ENCODE measurements around a stretch of chr1.

DNA sequence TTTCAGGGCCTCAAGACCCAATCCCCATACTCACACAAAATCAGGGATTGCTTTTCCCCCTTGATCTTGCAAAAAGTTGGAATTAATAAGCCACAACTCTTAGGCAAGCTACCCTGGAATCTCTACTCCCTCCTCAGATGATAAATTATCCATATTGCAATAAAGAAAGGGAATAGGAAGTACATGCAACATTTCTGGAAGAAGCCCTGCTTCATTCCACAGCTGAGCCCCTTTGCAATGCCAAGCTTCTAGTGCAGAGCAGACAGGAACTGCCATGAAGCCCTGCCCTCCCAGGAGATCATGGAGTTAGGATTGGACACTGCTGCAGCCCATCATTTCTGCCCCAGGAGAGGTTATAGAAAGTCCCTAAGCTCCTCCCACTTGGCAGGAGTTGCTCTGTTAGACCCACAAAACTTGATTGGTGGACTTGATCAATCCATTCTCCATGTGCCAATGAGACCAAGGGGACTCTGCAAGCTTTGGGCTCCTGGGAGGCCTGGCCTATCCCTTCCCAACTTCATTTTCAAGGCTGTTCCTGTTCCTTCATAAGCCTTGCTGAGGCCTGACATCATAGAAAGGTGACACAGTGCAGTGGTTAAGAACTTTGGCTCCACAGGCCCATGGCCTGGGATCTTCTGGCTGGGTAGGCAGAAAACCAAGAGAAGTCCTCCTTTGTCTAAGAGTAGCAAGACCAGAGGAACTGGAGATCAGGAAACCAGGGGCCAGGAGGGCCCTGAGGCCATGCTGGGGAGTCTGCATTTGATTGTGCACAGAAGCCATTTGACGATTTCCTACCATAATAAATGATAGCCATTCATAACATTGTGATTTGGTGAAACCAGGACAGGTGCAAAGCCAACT is 1.3 kb upstream of the LAPTM5 start:
- RRBS = no CpG with 5 or more reads among the region's 1 CpG

DNA sequence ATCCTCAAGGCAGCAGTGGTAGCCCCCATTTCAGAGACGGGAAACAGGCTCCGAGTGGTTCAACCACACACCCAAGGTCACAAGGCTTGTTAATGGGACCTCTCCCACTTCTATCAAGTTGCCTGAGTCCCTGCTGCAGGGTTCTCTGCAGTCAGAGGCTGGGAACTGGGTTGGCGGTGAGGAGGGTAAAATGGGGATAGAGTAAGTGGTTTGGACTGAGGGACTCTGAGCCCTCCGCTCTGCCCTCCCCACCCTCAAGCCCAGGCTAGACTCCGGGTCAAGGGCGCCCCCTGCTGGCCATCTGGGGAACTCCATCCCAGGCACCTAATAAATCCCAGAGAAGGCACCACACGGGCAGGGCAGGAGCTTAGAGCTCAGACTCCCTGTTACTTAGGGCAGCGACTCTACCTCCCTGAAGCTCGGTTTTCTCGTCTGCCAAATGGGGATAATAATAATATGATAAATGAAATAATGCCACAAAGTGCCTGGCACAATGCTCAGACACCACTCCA is 22.0 kb upstream of the LAPTM5 start:
- RRBS = no CpG with 5 or more reads among the region's 10 CpGs

GRCh38 chr1:30786250-30787094 is 28.9 kb upstream of the LAPTM5 start:
- RRBS = no CpG with 5 or more reads among the region's 16 CpGs

- RRBS = no CpG with 5 or more reads among the region's 28 CpGs
Observed at GRCh38 chr1:30876323-30877330, 31.9 kb downstream of the SDC3 start.

GRCh38 chr1:30907900-30908160 is 728 bp downstream of the SDC3 start:
- RRBS = 3% methylated on average over 12 of the region's 21 CpGs

DNA sequence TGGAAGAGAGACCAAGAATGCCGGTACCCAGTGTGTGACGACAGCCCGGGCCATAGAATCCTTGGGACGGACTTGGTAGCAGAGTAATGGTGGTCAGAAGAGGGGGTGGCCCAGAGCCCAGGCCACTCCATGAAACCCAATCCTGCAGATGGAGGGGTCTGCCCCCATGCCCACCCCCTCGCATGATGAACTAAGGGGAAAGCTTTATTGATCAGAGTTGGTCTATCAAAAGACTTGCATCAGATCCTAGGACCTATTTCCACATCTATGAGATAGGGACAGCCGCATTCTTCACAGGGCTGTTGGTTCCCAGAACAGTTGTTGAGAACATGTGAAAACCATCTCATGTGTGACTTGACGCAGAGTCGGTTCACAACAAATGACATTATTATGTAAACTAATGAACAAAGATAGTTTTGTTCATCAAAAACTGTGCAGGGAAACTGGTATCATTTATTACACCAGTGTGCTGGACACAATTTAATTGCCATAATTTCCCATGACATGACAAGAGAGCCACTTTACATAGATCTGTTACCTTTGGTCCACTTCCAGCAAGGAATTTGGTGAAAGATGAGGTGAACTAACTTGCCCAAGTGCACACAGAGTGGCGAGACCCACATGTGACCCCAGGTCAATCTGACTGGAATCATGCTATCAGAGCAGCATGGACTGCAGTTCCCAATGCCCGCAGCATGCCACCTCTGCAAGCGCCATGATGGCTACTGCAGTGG is 21.6 kb upstream of the SDC3 start:
- RRBS = no CpG with 5 or more reads among the region's 11 CpGs

GRCh38 chr1:30932785-30933207 is 24.2 kb upstream of the SDC3 start:
- RRBS = no CpG with 5 or more reads among the region's 5 CpGs

DNA sequence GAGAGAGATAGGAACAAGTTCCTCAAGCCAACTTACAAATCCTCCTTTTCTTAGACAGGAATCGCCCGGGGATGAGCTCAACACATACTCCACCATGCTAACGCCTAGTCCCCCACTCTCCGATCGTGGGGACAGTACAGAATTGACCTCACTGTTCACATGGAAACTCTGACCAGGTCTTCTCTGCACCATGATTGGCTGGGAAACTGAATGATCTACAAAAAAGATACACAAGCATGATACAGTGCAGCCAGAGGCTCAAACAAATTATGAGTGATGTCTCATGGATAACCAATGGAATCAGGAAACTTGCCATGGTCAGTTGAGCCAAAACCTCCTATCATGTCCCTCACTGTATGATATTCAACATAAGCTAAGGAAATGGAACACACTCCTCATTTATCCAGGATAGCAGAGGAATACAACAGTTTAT is 59.7 kb downstream of the PUM1 start:
- RRBS = no CpG with 5 or more reads among the region's 5 CpGs

- RRBS = no CpG with 5 or more reads among the region's 2 CpGs
Observed at GRCh38 chr1:31024638-31025140, 40.8 kb downstream of the PUM1 start.

DNA sequence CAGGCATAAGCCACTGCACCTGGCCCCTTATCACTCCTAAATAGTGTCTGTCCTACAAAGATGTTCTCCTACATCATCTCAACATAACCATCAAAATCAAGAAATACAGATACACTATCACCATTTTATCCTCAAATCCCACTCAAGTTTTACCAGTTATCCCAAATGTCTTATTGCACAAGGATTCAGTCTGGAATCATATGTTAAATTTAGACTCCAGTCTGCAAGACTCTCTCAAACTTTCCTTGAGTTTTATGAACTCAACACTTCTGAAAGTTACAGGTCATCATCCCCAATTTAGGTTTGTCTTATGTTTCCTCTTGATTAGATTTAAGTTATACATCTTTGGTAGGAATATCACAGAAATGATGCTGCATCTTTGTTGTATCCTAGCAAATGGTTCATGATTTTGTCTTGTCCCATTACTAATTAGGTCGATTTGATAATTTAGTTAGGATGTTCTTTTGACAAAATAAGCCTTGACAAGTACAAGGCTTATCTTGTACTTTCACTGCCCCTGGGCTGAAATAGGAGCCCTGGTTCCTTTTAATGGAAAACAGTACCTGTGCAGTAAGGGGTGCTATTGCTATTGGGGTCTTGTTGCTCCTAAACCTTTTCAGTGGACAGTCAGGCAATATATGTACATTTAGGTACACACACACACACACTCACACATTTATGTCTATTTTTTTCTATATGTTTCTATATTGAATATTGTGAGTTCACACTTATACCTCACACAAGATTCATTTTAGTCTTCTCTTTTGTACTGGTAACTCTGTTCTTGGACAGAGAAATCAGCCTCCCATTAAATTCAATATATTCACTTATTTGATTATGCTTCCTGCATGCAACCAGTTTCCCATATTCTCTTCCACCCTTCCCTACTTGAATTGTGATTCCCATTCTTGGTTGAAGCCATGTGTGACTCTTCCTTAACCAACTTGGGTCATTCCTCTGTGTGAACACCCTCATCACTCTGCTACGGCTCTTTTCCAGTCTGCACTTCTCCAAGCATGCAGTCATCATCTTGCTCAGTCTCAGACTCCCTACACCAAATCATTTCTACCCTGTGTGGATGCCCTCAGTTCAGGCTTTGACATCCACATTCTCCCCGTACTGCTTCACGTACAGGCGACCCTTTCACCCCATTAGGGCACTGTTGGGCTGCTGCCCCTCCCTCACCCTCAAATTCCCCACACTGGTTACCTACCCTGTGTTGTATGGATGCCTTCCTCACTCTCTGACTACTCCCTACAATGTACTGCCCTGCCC is 10.6 kb downstream of the SNRNP40 start:
- RRBS = no CpG with 5 or more reads among the region's 5 CpGs

- RRBS = no CpG with 5 or more reads among the region's 3 CpGs
Observed at GRCh38 chr1:31364441-31365195, 8.3 kb downstream of the FABP3 start.

DNA sequence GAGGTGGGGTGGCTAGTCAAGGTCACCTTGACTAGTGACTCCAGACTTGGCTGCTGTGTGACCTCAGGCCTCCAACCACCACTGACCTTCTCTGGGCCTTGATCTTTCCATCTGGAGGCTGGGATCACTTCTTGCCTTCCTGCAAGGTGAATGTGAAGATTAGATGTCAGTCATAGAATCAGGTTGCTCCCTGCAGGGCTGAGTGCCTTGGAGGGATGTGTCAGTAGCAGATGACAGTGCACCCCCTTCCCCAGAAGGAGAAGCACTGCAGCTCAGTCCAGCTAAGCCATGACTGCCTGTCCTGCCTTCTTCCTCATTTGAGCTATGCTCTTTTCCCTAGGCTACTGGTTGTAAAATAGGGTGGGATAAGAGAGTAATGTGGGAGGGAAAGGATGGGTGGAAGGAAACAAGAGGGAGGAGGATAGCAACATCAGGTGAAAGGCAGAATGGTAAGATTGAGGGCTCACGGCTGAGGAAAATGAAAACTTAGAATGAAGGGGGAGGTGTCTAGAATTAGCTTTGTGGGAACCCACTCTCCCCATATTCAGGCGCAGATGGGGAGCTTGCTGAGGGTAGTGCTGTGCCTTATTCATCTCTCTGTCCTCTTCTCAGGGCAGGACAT is 11.1 kb upstream of the FABP3 start:
- RRBS = no CpG with 5 or more reads among the region's 2 CpGs

- RRBS = no CpG with 5 or more reads among the region's 2 CpGs
Observed at GRCh38 chr1:31384486-31384881, 11.6 kb upstream of the FABP3 start.

DNA sequence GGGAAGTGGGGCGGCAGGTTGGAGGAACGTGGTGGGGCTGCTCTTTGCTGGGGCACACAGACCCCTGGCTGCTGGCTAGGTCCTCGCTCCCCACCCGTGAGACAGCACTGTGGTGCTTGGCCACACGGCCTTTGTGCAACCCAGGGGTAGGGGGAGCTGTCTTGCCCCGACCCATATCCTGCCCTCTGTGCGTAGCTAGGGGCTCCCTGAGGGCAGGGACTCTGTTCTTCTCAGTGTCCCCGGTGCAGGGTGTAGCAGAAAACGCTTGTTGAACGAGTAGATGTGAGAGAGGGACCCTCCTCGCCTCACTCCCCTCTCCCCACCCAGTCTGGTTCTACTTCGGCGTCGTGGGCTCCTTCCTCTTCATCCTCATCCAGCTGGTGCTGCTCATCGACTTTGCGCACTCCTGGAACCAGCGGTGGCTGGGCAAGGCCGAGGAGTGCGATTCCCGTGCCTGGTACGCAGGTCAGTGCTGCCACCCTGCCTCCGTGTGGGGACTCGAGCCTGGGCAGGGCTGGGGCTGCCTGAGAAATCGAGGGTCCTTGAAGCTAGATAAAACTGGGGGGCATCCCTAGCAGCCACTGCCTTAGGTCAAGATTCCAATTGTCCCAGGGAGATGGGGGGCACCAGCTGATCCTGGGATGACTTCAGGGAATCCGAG is 12.6 kb downstream of the SERINC2 start:
- RRBS = no CpG with 5 or more reads among the region's 25 CpGs

DNA sequence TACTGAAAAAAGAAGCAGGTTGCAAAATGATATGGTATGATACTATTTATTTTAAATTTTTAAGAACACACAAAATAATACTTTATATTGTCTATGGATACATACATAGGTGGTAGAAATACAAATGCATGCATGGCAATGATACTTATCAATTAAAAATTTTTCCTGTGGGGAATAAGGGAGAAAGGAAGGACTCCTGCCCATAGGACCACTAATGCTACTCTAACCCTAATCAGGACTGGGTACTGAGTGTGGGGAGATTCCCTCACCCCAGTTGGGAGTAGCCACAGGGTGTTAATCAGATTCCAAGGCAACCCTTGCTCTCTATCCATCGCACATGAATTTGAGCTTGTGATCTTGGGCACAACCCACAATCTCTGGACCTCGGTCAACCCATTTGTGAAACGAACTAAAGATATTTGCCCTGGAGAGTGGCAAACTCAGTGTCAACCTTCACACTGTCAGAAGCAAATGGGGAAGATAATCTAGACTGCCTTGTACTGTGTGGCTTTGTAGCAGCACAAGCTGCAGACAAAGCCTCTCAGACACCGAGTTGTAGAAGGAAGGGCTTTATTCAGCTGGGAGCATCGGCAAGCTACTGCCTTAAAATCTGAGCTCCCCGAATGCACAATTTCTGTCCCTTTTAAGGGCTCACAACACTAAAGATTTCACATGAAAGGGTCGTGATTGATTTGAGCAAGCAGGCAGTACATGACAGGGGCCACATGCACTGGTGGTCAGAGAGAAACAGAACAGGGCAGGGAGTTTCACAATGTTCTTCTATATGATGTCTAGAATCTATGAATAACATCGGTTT is 69.6 kb downstream of the SERINC2 start:
- RRBS = no CpG with 5 or more reads among the region's 8 CpGs

DNA sequence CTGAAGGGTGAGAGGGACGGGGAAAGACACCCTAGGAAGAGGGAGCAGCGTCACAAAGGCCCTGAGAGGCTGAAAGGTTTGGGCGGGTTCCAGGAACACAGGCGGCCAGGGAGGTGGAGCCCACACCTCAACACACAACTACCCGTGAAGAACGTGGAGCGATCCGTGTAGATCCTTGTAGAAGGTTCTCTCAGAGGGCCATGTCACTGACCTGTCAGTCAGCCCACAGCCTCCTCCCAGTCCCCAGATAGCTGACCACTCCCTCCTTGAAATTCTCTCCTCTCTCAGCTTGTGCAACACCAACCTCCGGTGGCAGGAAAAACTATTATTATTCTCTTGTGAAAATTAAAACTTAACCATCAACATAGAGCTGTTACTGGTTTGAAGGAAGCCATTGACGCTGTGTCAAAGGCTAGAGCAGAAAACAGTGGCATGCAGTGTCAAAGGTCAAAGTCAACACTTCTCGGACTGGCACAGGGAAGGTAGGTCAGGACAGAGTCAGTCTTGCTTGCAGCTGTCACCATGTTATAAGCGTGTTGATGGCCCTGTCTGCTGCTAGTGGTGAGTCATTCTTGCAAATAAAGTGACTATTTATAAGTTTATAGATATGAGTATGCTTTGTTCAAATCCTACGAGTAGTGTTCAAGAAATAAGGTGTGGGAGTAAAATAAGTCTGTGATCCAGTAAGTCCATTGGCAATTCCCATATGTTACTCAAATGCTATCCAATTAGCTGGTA is 26.7 kb upstream of the TINAGL1 start:
- RRBS = no CpG with 5 or more reads among the region's 13 CpGs

GRCh38 chr1:31577178-31578392 is 1.3 kb downstream of the TINAGL1 start:
- RRBS = no CpG with 5 or more reads among the region's 28 CpGs

DNA sequence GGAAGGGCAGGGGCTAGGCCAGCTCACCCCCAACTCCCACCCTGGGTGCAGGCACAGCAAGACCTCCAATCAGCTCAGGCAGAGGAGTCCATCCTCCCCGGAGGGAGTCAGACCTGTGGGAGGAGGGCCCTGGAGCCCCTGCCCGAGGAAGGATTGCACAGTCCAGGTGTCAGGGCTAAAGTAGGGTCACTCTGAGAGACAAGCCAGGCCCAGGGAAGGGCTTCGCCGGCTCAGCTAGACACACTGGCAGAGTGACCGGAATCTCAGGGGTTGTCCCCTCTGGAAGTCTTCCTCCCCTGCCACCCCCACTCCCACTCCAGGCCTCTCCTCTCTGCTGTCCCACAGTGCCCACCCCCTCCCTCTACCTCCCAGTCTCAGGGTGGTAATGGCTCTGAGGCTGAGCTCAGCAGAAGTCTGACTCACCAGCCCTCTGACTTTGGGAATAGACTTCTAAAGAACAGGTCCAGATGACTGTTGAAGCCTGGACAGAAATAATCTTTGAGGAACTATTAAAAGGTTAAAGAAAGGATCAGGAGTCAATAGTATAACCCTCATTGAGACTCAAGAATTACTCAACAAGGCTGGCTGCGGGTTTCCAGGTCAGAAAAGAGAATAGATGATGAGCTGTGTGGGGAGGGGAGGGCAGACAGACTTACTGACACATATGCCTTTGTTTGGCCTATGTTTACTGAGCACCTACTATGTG is 8.0 kb downstream of the HCRTR1 start:
- RRBS = no CpG with 5 or more reads among the region's 6 CpGs

- RRBS = no CpG with 5 or more reads among the region's 9 CpGs
Observed at GRCh38 chr1:31680169-31680460, 23.7 kb downstream of the COL16A1 start.